Metastatic Pancreatic Carcinoma in the Ovary (tissue), 1 donor: ENCODE measurements around the genes APBB1IP and BAMBI.

- PRO-cap: no peak
These were observed 30.7 kb upstream of the APBB1IP start for GRCh38 chr10:26407344-26407846.

- PRO-cap: unidirectional peak, minus-strand start at chr10:26438066
These were observed at the start of gene APBB1IP for GRCh38 chr10:26437380-26438501. APBB1IP (plus strand) TSS chr10:26438341.

DNA sequence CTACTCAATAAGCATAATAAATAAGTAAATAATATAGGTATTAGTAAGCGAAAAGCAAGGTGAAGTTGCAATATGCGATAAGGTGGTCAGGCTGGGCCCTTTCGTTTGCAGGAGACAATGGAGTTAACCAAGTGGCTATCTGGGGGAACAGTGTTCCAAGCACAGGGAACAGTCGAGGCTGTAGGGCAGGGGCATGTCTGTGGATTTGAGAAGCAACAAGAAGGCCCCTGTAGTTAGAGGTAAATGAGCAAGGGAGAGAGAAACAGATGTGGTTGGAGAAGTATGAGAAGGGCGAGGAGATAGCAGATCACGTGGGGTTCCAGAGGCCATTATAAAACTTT, 5.8 kb downstream of the APBB1IP start:
- PRO-cap: no peak

DNA sequence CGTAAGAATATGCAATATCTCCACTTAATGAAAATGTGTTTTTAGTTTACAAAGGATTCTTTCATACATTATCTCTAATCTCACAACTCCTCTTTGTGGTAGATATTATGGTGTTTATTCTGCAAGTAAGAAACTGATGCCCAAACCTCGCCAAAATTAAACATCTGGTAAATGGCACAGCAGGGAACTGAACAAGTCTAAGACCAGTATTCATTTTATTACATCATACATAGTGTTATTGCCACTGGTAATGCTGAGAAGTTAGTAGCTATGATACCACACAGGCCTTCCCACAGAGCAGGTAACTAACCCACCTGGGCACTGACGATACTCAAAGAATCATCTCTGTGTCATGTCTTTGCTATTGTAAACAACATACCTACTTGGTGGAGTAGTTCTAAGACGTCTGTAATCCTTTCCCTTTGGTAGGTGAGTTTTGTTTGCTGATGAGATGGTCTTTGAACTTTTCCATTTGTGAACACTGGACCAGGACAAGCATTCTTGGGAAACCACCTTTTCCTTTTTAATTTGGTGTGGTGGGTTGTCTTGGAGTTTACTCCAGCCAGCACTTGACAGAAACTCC, 40.8 kb downstream of the PDSS1 start:
- PRO-cap: no peak

DNA sequence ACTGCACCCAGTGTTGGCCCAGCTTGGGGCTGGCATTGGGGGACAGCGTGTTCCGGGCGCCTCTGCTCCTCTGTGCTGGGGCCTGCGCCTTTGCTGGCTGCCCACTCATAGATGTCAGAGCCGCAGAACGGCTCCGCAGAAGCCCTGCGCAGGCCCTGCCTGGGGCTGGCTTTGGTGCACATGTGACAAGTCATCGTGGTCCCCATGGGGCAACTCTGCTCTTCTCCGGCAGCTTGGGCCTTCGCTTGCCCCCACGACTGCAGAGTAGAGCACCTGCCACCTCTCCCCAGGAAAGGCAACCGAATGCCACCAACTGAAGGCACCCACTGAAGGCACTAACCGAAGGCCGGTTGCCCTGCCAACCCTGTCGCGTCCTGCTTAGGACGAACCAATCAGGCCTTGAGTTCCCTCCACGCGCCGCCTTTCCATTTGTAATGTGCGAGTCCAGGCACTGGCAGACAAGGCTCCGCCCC, 85.6 kb upstream of the ABI1 start:
- PRO-cap: no peak

- PRO-cap: no peak
These were observed 406 bp downstream of the YME1L1 start for GRCh38 chr10:27153771-27154185.

GRCh38 chr10:27547234-27548011, 43.3 kb downstream of the RAB18 start:
- PRO-cap: no peak

DNA sequence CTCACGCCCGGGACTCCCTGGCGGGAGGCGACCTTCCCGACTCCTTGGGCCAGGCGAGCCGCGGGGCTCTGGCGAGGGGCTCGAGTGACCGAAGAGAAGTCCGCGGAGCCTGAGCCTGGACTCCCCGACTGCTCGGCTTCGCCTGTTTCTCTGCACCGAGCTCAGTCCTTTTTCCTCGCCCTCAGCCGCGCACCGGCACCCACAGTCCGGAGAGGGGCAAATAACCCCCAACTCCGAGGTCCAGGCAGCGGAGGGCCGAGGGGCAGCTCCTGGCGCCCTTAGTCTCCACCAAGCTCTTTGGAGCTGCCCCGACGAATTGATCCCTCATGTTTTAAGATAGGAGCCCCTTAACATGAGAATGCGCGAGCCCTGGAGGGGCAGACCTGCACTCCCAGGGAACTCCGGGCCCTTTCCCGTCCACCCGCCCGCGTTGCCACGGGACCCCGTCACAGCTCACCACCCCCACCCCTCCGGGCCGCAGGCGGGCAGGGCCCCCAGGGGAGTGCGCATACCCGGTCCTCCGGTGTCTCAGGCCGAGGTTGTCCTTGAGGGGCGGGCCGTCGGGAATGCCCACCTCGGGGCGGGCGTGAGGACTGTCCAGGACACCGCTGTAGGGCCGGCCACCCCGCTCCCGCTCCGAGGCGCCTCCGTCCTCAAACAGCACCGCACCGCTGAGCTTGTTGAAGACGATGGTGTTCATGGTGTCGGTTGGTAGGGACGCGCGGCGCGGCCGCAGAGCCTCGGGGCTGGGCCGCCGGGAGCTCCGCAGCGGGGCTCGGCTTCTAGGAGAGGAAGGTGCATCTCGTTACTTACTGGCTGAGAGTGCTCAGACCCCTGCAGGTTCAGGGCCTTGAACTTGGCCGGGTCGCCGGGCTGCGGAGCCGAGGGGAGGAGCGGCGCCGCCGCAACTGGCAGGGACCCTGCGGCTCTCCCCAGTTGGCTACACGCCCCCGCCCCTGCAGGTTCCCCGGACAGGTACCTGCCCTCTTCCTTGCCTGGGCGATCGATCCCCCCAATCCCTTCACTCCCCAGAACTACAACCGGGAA, 2.6 kb downstream of the MKX start:
- PRO-cap: no peak

- PRO-cap: no peak
These were observed 1.9 kb downstream of the MKX start for GRCh38 chr10:27743763-27744066.

DNA sequence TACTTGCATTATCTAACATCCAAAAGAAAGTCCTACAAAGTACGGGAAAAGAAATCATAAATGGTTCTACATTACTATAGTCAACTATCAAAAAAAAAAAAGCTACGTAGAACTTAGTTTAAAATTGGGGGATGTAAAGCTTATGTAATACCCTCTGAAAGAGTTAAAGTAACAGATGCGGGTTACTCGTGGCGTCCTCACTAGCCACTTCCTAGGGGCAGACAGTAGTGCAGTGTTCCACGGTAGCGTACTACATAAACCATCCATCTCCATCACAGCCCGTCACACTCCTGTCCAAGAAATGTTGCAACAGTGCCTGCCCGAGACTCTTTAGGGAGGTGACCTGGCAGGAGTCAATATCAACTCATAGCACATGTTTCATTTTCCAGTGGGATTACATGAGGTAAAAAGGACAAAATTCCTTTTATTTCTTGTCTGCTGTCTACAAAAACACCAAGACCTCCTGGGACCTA, 100.1 kb downstream of the MPP7 start:
- PRO-cap: no peak

- PRO-cap: no peak
These were observed 57.7 kb upstream of the BAMBI start for GRCh38 chr10:28619401-28620244.

- PRO-cap: bidirectional peak, plus-strand start at chr10:28677523, minus-strand start at chr10:28677384
These were observed at the start of gene BAMBI for GRCh38 chr10:28677097-28677677. BAMBI (plus strand) TSS chr10:28677521.

DNA sequence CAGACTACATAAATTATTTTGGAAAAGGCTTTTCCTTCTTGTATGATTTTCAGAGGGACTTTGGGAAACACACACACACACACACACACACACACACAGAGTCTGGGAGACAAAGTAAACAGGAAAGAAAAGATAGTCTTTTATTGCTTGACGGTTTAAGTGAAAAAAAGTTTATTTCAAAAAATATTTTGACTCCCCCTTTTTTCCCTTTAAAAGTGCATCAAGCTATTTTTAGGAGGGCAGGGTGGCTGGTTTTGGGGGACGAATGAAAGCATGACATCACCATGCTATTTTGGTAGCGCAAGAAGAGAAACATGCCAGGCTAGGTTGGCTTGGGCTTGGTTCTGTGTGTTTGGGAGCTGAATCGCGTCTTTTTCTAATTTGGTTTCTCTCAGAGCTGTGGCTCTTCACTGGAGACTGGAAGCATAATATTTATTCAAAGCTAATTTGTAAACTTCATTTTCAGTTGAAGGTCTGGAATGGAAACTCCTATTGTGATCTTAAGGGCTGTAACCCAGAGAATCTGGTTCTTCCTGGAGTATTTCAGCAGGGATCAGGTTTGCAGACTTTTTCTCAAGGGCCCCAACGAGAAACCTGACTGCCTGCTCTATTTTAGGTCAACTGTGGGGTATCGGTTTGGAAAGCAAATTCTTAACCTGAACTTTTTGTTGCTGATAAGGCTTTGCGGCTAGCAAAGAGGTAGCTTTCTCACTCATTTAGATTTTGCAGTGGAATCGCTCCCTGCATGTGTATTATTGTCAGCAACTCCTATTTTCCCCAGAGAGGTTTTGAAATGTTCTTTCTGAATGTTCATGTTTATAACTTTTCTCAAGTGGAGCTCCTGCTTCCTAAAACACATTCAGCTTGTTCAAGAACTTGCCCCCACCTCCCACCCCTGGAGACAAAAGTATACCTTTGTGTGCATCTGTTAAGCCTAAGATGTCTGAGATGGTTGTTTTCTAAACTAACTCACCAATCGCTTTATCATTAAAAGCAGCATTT, 129.4 kb downstream of the BAMBI start:
- PRO-cap: no peak

DNA sequence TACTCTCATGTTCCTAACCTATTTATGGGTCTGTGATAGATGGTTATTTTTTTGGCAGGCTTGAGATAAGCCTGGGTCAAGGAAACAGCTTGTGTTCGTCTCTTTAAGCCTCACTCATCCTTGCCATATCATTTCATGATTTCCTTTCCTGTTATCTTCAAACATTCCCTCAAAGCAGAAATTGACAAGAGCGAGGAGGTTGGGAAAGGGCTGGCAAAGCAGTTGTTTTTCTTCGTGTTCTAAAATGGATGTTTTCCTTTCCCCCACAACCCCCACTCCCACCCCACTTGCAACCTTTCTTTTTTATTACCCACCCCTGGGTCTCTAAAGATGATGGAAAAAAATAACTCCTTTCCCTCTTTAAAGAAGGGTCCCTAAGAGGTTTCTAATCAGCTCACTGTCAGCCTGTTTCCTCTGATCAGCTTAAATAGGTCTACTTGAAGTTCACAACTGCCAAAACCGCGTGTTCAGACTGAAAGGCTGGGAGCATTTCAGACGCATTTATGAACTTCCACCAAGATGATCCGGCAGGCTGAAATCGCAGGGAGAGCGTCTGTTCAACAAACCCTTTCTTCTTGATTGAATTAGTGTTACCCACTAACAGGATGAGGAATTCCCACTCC, 130.3 kb downstream of the BAMBI start:
- PRO-cap: no peak

GRCh38 chr10:28839559-28840094, 162.3 kb downstream of the BAMBI start:
- PRO-cap: no peak

DNA sequence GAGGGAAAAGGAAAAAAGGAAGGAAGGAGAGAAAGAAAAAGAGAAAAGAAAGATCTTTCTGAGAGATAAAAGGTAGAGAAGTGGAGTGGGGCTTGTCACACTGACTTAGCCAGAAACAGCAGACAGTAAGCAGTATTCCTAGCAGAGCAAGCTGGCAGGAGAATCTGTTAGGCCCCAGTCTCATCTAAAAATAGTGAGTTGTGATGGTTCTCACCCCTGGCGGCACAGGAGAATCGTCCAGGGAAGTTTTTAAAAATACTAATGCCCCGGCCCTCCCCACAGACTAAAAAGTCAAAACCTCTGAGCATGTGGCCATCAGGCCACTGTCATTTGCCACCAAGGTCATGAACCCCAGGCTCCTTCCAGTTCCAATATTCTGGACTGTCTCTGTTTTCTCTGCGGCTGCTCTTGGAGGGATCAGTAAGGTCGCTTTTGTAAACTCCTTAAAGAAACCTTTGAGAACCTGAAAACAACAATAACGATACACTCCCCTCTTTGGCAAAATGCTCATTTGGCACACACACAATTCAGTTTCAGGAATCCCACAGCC, 34.1 kb downstream of the LYZL1 start:
- PRO-cap: no peak

GRCh38 chr10:29540235-29541063, 94.3 kb downstream of the SVIL start:
- PRO-cap: no peak

- PRO-cap: no peak
These were observed 73.0 kb downstream of the SVIL start for GRCh38 chr10:29561494-29562454.

GRCh38 chr10:29601808-29602399, 32.9 kb downstream of the SVIL start:
- PRO-cap: no peak

DNA sequence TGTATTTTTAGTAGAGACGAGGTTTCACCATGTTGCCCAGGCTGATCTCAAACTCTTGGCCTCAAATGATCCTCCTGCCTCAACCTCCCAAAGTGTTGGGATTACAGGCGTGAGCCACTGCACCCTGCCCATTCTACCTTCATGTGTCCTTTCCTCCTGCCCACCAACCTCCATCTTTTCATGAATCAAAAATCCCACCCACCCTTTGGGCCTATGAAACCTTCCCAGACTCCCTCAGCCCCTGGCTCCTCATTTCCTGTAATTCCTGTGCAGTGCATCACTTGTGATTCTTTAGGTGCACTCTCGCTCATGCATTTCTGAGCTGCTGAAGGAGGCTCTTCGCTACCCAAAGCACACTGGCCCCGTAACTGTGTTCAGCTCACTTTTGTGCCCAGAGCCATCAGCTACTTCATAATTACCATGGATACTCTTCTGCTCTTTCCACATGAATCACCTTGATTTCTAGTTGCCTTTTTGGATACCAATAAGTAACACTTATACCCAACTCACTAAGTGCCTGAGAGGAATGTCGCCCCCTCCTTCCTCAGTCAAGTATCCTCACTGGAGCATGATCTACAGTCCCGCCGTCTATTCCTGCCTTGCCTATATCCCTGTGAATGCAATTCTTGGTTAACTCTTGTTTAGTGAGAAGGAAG, 24.1 kb downstream of the SVIL start:
- PRO-cap: no peak